ENCODE measurements around the genes MIA3 and AIDA.

DNA sequence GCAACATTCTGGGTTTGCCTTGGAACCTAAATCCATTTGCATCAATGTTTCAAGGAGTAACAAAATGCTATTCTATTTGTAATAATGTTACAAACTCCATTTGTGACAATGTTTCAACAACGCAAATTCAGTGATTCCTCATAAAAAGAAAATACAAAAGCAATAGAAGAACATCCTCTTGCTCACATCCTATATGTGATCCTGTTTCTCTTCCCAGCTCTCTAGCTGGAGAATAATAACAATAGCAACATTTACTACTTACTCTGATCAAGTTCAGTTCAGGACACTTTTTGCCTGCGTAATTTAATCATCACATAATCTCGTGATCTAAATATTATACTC lies 127.7 kb upstream of the ZC3H11B start:
- PRO-cap: no peak

DNA sequence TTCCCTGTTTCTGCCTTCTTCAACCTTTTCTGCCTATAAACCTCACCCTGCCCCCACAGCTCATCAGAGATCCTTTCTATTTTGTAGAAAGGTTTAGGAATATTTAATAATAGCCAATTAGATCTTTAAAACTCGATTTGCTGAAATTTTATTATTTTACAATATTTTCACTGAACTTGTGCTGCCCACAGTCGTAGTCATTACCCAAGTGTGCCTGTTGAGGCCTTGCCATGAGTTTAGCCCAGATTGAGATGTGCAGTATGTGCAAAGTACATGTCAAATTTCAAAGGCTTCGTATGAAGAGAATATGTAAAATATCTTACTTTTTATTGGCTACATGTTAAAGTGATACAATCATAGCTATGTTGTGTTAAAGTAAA lies 422 bp upstream of the IARS2 start:
- PRO-cap: no peak

DNA sequence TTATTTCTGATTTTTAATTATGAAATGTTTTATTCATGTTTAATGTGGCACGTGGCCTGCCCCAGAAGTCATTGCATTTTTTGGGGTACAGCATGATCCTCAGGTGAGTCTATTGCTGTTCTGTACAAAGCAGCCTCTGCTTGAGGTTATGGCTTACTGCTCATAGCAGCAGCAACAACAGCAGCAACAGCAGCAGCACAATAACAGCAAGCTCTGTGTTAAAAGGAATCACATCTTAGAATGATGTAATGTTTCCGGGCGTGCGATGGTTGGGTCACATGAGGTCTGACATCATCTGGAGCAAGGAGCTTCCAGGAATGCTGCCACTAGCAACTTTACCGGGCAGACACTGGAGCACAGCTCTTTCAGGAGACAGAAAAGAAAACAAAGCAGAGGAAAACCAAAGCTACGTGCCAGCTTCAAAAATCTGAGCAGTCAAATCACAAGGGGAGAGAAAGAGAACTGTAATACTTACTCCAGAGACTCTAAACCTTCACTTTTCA lies 28.1 kb upstream of the RAB3GAP2 start:
- PRO-cap: bidirectional peak, plus-strand start at position 323 of the sequence, minus-strand start at position 242 of the sequence

- PRO-cap: no peak
These were observed 98.1 kb upstream of the RAB3GAP2 start for GRCh38 chr1:220370204-220370845.

GRCh38 chr1:220691149-220691923 lies 1.2 kb downstream of the C1orf115 start:
- PRO-cap: no peak

GRCh38 chr1:220754674-220755466 lies 6.7 kb downstream of the MTARC2 start:
- PRO-cap: no peak

GRCh38 chr1:221098876-221099551 lies 219.8 kb downstream of the HLX start:
- PRO-cap: no peak

DNA sequence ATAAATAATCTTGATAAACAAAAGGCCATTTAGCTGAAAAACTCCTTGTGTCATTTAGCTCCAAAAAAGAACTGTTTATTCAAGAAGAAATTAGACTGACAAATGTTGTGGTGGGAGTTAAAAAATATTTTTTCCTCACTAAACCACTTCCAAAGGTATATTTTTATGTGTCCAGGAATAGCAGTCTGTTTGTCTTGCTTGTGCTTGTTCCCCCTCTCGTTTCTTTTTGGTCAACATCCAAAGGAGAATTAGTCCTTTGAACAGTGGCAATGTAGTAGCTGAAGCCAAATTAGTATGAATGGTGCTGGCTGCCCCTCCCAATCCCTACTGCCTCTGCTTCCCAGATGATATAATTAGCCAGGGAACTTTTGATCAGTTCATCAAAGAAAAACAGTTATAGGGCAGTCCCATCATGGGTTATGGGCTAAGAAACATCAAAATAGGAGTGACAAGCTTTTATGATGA lies 238.9 kb downstream of the HLX start:
- PRO-cap: no peak

DNA sequence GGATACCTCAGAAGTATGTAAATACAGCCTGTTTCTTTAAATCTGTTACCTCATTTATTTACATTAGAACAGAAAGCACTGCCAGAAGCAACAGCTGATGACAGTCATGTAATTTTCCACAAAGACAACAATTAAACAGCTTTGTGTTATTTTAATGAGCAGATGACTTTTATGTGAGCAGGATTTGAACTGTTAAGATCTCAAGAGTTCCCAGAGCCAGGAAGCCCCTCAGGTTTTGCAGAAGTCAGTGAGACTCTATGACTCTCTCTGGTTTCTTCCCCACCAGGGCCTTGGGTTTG lies 26.3 kb downstream of the DUSP10 start:
- PRO-cap: no peak

- PRO-cap: unidirectional peak, plus-strand start at chr1:221742691; unidirectional peak, plus-strand start at chr1:221742720; bidirectional peak, plus-strand start at chr1:221743072, minus-strand start at chr1:221742964; bidirectional peak, plus-strand start at chr1:221743376, minus-strand start at chr1:221743439
These were observed 1.0 kb upstream of the DUSP10 start for GRCh38 chr1:221742578-221743639.

DNA sequence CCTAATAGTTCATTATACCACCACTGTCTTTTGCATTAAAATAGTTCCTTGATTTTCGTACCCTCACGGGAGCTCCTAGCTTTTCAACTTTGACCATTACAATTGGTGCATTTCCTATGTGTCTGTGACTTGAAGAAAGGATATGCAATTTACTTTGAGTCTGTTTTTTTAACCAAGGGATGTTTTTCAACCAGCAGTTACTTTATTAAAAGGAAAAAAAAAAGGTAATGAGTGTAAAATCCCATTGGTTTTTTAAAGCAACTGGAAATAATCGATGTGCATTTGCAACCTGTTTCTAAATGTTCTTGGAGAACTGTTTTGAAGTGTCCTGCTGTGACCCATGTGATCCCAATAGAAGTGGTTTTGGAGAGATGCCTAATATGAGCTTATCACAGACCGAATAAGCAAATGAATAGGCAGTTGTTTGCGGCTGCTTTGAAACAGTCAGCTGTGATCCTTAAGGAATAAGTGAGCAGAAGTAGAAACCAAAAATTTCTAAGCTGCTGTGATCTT lies 329.3 kb upstream of the DUSP10 start:
- PRO-cap: no peak

DNA sequence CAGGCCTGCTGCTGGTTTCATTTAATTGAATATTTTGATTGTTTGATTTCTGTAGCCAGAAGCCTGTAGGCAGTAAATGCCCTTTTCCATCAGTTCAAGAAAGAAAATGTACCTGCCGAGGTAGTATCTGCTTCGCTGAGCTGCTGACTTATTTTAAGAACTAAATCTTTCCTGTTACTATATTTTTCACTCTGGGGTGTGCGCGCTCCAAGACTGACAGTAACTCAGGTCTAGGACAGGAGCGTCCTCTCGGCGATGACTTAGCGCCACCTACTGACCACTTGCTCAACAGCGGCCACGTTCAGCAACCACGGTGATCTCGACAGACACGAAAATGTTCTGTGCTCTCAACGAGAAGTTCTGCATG lies 92.9 kb downstream of the HHIPL2 start:
- PRO-cap: unidirectional peak, plus-strand start at position 298 of the sequence

DNA sequence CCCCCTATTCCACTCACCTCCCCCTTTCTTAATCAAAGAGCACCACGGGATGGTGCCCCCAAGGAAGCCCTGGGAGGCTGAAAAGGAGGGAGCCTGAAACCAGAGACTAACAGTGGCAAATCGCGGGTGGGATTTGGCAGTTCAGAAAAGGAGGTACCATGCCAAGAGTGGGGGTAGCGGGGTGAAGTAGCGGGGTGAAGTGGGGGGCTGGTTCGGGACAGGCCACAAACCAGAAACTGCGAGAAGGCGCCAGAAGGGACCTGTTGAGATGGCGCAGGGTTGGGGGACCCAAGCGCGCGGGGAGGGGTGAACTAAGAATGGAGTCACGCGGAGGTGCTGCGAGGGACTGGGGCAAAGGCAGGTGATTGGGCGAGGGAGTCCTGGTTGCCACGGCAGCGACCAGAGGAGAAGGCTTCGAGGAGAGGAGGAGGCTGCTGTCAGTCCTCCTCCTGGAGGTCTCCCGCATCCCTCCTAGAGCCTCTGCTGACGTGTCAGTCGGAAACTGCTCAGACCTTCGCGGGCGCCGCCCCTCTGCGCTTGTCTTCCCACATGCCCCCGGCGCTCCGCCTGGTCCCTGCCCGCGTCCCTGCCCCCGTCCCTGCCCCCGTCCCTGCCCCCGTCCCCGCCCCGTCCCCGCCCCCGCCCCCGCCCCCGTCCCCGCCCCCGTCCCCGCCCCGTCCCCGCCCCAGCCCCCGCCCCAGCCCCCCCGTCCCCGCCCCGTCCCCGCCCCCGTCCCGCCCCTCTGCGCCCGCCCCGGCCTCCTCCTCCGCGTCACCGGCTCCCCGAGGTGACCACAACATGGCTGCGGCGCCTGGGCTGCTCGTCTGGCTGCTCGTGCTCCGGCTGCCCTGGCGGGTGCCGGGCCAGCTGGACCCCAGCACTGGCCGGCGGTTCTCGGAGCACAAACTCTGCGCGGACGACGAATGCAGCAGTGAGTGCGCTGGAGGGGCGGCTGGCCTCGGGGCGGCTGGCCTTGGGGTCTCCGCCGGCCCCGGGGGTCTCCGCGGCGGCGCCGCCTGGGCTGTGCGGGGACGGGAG lies at the start of gene MIA3:
Gene MIA3 (plus strand): TSS at position 785 of the 1,038 bp plus-strand sequence.
- PRO-cap: bidirectional peak, plus-strand start at position 794 of the sequence, minus-strand start at position 313 of the sequence; unidirectional peak, plus-strand start at position 904 of the sequence

- PRO-cap: no peak
These were observed 9.4 kb downstream of the MIA3 start for GRCh38 chr1:222627168-222627924.

GRCh38 chr1:222628775-222629418 lies 11.0 kb downstream of the MIA3 start:
- PRO-cap: no peak

GRCh38 chr1:222654247-222654618 lies 36.3 kb downstream of the MIA3 start:
- PRO-cap: no peak

- PRO-cap: bidirectional peak, plus-strand start at chr1:222711729, minus-strand start at chr1:222711746; bidirectional peak, plus-strand start at chr1:222712206, minus-strand start at chr1:222712211; bidirectional peak, plus-strand start at chr1:222712564, minus-strand start at chr1:222712471
These were observed at the start of gene AIDA for GRCh38 chr1:222711669-222712672. Gene AIDA (minus strand): TSS chr1:222712491.

- PRO-cap: no peak
These were observed 63.5 kb downstream of the TLR5 start for GRCh38 chr1:223079485-223080065.

GRCh38 chr1:223137410-223138060 lies 5.5 kb downstream of the TLR5 start:
- PRO-cap: no peak

- PRO-cap: no peak
These were observed 122.4 kb downstream of the CCDC185 start for GRCh38 chr1:223515463-223516077.

Measured in H9 (cell line).